Bile duct (tissue), 1 donor: ENCODE measurements around the genes SEMA7A, GOLGA6C, GOLGA6D and UBE2Q2.

- PRO-cap = bidirectional peak, plus-strand start at chr15:74434077, minus-strand start at chr15:74433958
Observed at GRCh38 chr15:74432899-74434206, at the start of gene SEMA7A. TSS of gene SEMA7A (minus strand) at chr15:74433958.

- PRO-cap = no peak
Observed at GRCh38 chr15:74434207-74434555, 423 bp upstream of the SEMA7A start.

DNA sequence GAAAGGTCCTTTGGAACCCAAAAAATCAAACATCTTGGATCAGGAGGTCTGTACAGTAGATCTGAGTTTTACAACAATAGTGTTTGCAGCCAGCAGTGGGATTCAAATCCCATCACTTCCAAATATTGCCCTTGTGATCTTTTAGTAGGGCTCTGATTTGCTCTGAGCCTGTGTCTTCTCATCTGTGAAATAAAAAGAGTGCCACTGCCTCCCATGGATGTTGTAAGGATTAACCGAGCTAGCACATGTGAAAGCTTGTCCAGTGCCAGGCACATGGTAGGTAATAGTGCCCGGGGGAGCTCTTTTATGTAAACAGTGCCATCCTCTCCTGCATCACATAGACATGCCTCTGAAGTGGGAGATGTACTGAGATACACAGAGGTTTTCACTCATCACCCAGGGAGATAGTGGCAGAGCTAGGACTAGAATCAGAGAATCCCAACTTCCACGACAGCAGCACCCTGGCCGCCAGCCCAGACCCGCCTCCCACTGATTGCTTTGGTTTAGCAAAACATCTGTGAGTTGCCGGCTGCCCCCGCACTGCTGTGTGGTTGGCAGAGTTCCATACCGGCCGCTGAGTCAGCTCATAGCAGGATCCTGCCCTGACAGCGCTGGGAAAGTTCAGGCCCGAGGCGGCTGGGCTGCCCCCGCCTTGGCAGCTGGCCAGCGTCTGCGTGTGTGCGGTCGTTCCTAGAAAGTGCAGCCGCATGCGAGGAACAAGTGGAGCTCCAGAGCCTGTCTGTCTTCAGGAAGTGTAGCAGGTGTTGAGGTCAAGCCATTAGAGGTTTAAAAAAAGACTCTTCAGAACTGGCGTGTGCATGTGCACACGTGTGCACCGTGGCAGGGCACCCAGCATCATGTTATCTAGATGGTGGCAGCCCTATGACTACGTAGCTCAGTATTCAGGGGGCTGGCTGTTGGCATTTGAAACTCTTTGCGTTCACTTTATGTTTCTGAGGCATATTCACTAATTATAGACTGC is 5.0 kb downstream of the ARID3B start:
- PRO-cap = no peak

- PRO-cap = no peak
Observed at GRCh38 chr15:74631435-74632158, 16.0 kb downstream of the CLK3 start.

DNA sequence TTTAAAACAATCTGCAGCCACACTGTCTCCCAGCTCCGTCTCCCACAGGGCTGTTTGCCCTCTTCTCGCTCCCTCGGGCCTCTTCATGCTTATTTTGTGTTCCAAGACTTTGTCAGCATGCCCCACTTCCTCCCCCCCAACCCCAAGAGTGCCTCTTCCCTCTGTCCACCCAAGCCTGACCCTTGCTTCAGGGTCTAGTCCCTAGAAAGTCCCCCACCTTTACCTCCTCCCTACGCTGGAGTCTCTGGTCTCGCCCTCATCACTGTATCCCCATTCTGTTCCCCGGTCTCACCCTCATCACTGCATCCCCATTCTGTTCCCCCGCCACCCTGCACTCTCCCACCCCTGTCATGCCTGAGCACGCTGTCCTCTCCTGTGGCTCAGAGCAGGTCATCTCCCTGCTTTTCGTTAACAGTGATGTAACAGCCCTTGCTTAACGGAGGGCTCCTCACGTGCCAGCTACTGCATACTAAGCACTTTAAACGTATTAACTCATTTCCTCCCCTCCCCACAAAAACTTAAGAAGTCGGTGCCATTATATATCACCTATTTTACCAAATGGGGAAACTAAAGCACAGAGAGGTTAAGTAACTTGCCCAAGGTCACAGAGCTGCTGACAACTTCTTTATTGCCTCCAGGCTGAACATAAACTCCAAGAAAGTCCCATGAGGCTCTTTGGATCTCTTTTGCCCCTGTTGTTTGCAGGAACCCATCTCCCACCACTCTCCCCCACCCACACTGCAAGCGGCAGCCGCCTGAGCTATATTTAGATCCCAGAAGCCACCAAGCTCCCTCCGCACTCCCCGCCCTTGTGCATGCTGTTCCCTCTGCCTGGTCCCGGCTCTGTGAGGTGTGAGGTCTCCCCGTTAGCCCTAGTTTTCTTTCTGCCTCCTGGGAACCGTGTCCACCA is 931 bp upstream of the CSK start:
- PRO-cap = unidirectional peak, minus-strand start at position 380 of the sequence; unidirectional peak, minus-strand start at position 407 of the sequence

- PRO-cap = no peak
Observed at GRCh38 chr15:74802250-74803163, 10.1 kb upstream of the LMAN1L start.

DNA sequence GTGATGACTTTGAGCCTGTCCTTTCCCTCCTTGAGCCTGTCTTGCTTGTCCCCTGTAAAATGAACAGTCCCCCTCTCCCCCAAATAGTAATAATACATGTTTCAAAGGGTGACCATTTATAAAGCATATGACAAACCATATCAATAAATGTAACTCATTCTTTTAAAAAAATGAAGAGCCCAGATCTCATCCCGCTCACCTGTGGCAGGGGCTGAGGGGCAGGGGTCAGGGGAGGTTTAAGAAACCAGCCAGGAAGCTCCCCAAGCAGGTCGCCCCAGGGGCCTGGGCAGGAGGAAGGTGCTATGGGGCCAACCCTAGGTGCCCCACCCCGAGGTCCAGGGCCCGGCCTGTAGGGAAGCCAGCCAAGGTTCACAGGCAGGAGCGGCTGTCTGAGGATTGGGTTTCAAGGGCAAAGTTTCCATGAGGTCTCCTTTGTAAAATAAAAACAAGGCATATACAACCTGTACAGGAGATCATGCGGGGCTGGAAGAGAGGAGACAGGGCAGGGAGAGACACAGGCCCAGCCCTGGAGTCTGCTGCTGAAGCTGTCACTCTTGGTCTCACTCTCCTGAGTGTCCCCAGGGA is 5.3 kb downstream of the CPLX3 start:
- PRO-cap = no peak

DNA sequence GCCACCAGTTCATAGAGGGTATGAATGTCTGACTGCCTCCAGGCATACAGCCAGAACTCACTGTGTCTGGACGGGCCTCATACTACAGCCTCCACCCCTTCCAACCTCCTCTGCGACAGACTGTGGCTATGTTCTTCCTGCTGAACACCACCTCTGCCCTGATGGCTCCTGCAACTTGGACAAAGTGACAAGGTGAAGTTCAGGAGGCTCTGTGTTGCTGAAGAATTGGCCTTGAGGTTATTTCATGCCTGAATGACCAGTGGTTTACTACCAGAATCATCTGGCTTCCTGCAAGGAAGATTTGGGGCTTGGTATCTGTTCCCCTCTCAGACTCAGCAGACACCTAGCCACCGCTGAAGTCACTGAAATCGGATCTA is 14.1 kb upstream of the ULK3 start:
- PRO-cap = no peak

- PRO-cap = no peak
Observed at GRCh38 chr15:74896492-74896983, 6.7 kb downstream of the MPI start.

DNA sequence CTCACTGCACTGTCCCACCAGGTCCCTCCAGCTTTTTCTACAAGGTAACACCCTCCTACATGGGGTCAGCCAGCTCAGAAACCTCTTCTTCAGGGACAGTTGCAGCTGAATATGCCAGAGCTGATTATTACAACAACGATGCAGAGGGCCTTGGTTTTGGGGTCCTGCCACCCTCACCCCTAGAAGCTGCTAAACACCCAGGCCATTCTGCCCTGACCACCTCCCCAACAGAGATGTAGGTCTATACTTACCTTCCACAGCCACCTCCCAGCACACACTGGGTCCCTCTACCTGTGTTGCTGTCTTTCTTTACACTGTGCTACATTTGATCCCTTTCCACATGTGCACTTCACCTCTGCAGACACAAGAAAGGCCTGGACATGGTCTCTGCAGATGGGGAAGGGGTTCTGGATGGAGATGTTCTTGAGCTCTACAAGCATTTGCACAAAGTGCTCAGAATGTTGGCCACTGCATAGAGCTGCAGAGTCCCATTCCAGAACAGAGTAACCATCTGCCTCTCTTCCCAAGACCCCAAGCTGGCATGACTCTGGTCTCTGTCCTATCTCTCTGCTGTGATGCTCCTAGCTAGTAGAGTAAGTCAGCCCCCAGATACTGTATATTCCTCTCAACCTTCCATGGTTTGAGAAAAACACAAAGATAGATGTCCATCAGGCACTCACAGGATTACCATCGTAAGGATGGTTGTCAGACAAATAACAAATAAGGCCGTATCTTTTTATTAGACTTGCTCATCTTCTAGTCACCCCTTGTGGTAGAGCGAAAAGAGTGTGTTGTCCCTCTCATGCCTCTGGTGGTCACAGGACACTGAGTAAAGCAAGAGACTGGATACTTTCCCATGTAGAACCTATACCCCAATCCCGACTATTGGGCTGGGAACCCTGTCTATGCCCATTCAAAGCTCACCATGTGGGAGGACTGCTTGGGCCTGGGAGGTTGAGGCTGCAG is 6.1 kb downstream of the FAM219B start:
- PRO-cap = no peak

- PRO-cap = unidirectional peak, plus-strand start at chr15:74959235
Observed at GRCh38 chr15:74959047-74959605, 2.6 kb upstream of the RPP25 start.

DNA sequence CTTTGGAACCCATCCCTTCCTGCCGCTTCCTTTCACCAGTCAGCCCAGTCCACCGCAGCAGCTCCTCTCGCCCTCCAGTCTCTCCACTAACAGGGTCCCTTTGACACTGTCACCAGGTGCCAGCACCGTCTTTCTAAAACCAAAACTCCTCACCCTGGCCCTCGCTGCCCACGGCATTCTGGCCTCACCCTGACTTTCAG is 4.1 kb downstream of the PPCDC start:
- PRO-cap = no peak

DNA sequence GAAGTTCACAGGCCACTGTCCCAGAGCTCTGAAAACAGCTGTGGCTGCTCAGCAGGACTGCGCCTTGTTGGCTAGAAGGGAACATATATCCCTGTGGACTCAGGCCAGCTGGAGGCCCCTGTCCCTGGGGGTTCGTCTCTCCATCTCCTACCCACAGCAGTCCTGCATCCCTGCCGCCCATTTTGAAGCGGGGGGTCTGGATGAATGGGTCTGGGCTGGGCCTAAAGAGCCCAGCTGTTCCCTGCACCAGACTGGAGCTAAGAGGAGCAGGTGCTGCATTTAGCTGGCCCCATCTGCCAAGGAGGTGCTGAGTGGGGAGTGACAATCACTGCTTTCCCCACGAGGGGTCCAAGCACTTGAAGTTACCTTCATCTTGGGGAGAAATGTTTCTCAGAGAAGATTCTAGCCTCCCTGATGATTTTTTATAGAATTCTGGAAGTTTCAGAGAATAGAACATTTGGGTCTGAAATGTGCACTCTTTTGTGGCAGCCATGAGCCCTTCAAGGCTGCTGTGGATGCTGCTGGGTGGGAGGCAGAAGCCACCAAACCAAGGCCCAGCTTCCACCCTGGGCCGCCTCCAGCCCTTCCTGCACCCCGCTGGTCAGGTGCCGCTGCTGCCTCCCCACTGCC is 28.0 kb downstream of the PPCDC start:
- PRO-cap = no peak

- PRO-cap = no peak
Observed at GRCh38 chr15:75108938-75109673, 85.7 kb downstream of the PPCDC start.

DNA sequence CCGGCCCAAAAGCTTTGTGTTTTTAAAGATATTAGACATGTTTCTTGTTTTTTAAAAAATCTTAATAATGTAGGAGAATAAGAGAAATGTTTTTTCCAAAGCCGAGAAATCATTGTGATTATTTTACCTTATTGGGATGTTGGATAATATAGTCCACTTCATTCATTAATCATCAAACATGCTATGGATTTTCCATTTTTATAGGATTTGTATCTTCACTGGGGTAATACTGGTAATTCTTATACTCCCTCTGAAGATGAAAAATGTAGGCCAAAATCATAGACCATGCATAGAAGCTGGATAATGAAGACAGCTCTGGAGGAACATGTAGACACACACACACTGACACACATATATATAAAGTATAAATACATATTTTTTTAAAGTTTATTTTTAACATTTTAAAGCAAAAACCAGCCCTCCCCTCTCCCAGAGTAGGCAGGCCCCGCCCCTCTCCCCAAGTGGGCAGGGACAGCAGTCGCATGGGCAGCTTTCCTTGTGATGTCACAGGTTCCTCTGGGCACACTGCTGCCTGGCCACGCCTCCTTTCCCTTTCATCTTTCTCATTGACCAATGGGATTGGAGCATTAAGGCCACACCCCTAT is at the start of gene GOLGA6C:
TSS of gene GOLGA6C (plus strand) at position 423 of the 605 bp plus-strand sequence.
- PRO-cap = no peak

DNA sequence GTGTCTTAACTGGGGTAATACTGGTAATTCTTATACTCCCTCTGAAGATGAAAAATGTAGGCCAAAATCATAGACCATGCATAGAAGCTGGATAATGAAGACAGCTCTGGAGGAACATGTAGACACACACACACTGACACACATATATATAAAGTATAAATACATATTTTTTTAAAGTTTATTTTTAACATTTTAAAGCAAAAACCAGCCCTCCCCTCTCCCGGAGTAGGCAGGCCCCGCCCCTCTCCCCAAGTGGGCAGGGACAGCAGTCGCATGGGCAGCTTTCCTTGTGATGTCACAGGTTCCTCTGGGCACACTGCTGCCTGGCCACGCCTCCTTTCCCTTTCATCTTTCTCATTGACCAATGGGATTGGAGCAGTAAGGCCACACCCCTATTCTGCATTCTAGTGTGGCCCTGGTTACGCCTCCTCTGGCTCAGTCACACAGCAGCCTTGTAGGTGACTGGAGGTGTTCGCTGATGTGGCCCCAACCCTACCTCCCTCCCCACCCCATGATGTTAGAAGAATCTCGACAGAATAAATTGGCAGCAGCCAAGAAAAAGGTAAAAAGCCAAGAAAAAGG is at the start of gene GOLGA6D:
TSS of gene GOLGA6D (plus strand) at position 438 of the 582 bp plus-strand sequence.
- PRO-cap = no peak

DNA sequence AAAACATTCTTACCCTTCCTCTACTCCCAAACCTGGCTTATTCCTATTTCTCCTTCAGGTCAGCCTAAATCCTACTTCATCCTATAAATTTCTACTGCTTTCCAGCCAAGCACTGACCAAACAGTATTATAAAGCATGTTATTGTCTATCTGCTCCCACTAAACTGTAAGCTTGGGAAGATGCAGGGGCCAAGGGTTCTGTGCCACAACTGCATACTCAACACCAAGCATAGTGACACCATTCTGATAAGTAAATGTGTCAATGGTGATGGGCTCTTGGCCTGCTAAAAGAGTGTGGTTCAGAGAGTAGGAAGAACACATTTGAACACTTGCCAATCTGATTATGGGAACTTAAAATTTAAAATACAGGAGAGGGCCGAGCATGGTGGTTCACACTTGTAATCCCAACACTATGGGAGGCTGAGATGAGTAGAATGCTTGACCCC is 34.2 kb downstream of the PTPN9 start:
- PRO-cap = no peak

- PRO-cap = no peak
Observed at GRCh38 chr15:75699438-75699883, 13.2 kb downstream of the CSPG4 start.

- PRO-cap = no peak
Observed at GRCh38 chr15:75723089-75723484, 754 bp upstream of the ODF3L1 start.

DNA sequence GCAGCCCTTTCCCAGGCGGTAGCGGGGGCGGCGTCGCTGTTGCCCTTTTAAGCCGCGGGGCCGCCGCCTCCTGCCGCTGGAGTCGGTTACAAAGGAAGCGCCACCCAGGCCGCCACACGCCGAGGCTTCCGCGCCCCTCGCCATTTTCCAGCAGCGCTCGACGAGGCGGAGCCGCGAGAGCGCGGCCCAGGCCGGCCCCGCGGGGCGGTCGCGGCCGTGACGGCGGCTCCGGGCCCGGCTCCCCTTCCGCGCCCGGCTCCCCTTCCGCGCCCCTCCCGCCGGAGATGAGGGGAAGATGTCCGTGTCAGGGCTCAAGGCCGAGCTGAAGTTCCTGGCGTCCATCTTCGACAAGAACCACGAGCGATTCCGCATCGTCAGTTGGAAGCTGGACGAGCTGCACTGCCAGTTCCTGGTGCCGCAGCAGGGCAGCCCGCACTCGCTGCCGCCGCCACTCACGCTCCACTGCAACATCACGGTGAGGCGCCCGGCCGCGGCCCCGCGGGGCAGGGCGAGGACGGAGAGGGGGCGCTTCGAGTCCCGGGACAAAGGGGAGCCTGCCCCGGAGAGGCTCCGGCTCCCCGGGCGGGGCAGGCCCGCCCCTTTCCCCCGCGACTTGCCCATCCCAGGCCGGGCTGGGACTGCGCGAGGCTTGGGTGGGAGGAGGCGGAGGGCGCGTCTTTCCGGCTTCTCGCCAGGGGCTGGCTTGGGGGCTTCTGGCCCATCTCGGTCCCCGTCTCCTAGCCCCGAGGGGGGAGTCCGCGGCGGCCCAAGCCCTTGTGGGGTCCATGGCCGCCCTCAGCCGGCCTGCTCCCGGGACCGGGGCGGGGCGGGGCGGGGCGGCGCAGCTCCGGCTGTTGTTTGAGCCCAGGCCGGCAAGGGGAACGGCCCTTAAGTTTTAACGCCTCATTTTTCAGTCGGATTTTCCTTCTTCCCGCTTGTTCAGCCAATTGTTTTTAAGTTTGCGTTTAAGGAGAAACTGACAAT is at the start of gene UBE2Q2:
TSS of gene UBE2Q2 (plus strand) at position 76 of the 984 bp plus-strand sequence.
- PRO-cap = bidirectional peak, plus-strand start at position 76 of the sequence, minus-strand start outside the sequence; bidirectional peak, plus-strand start at position 405 of the sequence, minus-strand start at position 367 of the sequence; bidirectional peak, plus-strand start at position 854 of the sequence, minus-strand start at position 584 of the sequence